Cerebellum (tissue), 5 donors: ENCODE measurements around a stretch of chr10.

DNA sequence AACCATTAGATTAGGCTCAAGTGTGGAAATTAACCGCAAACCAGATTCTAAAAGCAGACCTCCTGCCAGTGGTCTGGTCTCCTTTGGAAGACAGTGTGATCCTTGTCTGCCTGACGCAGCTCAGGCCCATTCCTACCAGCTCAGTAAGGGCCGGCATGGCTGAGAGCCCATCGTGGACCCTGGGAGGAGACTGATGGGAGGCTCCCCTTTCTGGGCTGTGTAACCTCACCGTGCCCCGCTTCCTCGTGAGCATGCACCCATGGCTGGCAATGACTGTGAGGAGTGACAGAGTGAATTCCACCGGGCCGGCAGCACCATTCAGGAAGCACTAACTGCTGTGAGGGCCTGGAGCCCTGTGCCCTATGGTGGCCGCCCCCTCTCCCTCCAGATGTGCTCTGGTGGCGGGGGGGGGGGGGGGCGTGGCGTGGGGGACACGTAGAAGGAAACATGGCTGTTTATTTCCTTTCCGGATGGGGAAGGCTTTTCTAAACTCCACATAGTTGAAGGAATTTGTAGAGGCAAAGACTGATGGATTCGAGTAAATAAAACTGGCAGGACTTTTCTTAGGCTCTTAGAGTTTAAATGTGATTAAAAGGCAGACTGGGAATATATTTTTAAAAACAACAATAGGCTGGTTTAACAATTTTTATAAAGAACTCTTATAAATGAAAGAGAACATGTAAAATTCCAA, 90.6 kb downstream of the INPP5A start:
- PRO-cap, 3 experiments = no peak in any of the 3 experiments
- RAMPAGE, long total RNA = no peak

DNA sequence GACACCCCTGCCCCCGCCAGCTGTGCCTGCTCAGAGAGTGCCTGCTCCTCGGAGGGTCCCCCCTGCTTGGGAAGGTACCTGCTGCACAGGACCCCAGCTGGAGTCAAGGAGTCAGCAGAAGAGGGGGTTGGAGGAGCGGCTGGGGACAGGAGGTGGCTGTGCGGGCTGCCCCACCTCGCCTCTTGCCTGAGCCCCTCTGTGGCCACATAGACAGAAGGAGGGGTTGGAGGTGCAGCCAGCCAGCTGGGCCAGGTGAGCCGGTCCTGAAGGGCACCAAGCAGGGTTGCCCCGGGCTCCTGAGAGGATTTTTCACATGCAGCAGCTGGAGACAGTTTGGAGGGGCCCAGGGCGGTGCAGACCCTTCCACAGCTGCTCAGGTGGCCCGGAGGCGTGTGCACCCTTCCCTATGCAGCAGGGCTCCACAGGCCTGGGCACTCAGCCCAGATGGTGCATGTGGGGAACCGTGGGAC, 118.9 kb downstream of the INPP5A start:
- PRO-cap, 3 experiments = no peak in any of the 3 experiments
- RAMPAGE, long total RNA = no peak

DNA sequence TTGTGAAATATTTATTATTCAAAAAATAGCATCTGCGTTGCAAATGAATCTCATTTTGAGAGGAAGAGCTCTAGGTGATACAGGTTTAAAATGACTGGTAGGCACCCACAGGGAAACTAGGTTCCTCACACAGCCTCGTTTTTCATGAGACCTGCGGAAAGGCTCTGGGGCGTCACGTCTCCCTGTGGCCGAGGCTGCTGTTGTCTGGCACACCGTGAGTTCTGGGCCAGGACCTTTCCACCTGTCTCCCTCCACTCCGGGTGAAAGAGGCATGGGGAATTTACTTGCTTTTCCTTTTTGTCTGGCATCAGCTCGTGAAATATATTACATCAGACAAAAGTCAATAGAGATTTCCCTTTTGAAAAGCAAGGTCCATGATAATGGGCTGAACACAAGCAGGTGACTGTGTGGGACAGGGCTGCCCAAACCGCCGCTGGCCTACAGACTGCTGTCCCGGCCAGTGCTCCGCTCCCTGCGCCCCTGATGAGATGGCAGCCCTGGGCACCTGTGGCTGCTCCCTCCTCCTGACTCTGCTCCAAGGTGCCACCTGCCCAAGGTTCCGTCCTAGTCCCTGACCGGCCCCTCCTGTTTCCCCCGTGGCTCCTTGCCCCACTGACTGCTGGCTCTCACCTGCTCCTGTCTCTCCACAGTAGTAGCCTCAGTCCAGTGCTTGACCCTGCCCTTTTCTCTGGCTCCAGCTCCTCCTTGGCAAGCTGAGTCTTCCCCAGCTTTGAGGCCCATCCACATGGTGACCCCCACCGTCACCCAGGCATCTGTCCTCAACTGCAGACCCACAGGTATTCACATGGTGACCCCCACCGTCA, 109.6 kb downstream of the NKX6-2 start:
- PRO-cap, 3 experiments = no peak in any of the 3 experiments
- RAMPAGE, long total RNA = no peak

- PRO-cap, 3 experiments = no peak in any of the 3 experiments
- RAMPAGE, long total RNA = no peak
Measured at GRCh38 chr10:132726671-132727212, 59.2 kb downstream of the NKX6-2 start.

DNA sequence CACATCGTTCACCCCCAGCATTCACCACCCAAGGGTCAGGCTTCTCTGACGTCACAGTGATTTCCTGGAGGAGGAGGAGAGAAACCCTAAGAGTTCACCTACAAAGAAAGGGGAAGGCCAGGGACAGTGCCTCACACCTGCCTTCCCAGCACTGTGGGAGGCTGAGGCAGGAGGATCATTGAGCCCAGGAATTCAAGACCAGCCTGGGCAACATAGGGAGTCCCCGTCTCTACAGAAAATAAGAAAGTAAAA, 45.2 kb downstream of the NKX6-2 start:
- PRO-cap, 3 experiments = no peak in any of the 3 experiments
- RAMPAGE, long total RNA = no peak

DNA sequence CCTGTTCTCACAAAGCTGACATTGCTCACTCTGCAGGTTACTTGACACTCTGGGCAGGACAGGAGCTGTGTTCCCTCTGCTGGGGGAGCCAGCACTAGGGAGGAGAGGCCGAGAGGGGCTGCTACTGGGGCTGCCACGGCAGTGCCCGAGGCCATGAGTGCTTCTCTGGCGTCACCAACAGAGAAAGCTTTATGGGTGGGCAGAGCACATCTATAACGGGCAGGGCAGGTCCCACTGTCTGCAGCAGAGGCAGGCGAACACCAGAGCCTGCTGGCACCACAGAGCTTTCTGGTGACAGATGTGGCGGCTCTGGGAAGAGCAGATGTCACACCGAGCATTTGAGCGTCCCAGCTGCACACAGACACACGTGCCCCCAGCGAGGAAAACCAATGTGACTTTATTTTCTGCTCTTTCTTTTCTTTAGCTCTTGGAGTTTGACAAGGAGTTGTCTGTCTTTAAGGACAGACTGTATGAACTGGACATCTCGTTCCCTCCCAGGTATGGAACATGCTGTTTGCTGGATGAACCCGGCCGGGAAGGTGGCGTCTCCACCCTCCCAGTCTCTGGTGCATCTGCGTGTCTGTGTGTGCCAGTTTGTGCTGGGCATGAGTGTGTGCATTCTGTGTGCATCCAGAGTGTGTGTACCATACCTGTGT, 20.5 kb downstream of the NKX6-2 start:
- PRO-cap, 3 experiments = no peak in any of the 3 experiments
- RAMPAGE, long total RNA = no peak

- PRO-cap, 3 experiments = peak in 1 of 3 experiments; most common plus-strand start chr10:132962478 (in 1)
- RAMPAGE, long total RNA = no peak
Measured at GRCh38 chr10:132961935-132962651, 19.7 kb upstream of the CFAP46 start.

GRCh38 chr10:133109731-133110667, 22.3 kb downstream of the ADGRA1 start:
- PRO-cap, 3 experiments = no peak in any of the 3 experiments
- RAMPAGE, long total RNA = no peak

GRCh38 chr10:133235234-133235842, 2.3 kb upstream of the VENTX start:
- PRO-cap, 3 experiments = no peak in any of the 3 experiments
- RAMPAGE, long total RNA = no peak

- PRO-cap, 3 experiments = no peak in any of the 3 experiments
- RAMPAGE, long total RNA = no peak
Measured at GRCh38 chr10:133251456-133252208, 14.0 kb downstream of the VENTX start.

DNA sequence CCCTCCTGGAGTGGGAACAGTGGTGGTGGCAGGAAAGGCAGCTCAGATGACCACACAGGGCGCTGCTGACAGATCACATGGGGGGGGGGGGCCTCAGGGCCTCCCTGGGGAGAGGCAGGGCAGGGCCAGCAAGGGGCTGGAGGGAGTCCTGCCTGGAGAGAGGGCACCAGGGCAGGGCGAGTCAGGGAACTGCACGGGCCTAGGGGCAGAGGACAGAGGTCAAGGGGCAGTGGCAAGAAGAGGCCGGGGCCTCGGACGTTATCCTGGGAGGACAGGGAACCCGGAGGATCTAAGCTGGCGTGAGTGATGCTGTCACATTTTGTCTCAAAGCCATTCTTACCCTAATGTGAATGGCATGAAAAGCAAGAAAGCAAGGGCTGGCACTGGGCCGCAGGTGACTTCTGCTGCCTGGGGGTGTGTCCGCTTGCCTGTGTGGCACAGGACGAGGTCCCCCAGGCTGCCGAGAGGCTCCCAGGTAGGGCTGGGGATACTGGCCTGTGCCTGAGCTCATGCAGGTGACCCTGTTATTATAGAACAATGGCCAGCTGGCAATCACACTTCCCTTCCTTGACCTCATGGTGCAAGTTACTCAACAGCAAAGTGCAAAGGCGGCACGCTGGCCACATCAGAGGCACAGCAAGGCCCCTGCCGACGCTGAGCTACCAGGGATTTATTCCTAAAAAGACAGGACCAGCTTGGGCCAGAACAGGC, 1.1 kb upstream of the ADAM8 start:
- PRO-cap, 3 experiments = no peak in any of the 3 experiments
- RAMPAGE, long total RNA = no peak

DNA sequence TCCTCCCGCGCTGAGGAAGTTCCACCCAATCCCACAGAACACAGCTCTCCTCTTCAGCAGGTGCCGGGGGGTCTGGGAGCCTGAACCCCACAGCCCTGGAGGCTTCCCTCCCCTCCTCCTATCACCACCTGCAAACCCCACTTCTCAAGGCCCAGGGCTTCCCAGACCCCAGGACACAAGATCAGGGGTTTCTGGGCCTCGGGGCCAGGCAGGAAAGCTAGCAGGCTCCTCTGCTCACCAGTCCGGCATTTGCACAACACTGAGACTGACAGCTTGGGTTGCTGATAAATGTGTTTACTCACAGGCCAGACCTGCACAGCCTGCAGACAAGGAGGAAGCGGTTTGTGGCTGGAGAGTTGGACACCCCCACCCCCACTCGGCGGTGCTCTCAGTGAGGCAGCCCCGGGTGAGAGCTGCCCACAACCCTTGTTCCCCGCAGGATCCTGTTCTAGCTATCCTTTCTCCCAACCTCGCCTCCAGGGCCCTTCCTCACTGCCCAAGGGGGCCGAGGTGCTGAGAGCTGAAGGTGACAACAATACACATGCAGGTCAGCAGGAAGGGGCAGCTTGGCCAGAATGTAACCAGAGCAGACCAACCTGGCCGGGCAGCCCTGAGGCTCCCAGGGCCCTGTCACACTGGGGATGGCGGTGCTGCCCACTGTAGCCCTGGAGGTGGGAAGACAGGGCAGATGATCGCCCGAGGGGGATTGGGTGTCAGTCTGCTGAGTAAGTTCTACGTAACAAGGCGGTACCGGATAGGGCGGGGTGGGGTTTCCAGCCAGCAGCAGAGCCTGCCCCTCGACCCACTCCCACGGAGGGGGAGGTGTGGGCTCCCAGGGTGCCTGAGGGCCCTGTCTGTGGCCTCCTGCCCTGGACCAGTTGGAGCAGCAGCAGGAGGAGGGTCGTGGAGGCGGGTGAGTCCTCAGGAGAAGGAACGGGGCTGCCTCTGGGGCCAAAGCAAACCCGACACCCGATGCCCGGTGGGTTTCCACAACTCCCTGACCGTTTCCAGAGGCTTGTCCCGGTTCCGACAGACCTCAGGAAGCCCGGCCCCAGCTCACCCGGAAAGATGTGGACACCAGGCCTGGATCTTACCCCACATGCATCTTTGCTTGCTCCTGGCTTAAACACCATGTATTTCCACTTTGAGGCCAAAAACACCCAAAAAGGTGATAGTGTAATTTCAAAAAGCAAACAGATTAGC, 2.1 kb upstream of the ADAM8 start:
- PRO-cap, 3 experiments = no peak in any of the 3 experiments
- RAMPAGE, long total RNA = no peak

DNA sequence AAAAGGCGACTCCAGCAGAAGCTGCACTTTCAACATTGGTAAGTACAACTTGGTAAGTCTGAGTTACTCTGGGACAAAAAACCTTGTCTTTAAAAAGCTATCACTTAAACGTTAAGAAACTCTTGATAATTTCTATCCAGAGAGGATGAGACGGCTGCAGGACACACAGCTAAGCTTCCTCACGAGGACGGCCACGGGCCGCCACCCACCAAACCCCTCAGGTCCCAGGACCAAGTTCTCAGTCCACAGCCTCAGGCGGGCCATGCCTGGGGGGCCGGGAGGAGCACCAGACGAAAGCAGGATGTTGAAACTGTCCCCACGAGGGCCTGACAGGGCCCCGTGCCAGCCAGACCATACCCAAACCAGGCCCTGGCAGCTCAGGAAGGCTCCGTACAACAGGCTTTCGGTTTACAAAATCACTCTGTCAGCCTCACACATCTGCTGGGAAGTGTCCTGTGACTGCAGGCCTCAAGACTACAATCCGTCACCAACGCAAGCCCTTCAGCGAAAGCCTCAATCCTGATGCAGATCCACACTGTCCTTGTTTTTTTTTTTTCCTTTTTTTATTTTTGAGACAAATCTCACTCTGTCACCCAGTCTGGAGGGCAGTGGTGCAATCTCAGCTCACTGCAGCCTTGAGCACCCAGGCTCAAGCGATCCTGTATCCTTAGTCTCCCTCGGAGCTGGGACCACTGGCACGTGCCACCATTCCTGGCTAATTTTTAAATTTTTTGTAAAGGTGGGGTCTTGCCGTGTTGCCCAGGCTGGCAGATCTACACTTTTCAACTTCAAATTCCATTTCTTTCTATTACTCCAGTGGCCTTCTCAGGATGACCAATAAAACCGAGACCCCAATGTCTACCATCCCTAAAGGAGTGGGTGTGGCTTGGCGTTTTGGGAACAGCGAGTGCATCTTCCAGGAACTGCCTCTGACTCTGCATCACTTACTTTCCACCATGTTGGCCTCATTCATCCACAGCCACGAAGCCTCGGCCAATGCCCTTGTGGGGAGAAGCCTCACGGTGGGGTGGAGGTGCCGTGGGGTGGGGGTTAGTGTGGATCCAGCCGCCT, 14.3 kb downstream of the TUBGCP2 start:
- PRO-cap, 3 experiments = no peak in any of the 3 experiments
- RAMPAGE, long total RNA = no peak

DNA sequence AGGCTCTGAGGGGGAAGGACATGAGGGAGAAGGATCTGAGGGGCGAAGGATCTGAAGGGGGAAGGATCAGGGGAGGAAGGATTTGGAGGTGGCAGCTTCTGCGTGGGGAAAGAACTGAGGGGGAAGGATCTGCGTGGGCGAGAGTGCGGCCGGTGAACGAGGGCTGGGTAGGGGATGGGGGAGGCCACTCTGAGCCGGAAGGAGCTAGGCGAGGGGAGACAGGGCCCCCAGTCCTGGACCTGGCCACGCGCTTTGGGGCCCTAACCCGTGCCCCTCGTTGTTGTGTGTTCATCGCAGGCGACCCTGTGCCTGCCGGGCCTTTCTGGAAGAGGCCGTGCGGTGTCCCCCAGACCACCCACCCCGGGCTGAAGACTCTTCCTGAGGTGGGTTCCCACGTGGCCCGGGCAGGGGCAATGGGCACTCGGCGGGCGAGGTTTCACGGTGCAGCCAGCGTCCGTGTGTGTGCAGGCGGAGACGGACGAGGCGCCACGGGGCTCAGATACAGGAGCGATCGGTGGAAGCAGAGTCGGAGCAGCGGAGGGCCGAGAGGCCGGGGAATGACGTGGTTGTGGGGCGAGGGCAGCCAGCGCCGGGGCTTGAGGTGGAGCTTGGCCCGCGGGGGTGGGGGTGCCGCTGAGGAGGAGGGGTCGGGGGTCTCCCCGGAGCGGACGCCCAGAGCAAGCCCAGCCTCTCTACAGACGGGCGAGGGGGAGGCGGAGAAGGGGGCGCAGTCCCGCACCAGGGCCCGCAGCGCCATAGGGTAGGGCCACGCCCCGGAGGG, 1.9 kb downstream of the CALY start:
- PRO-cap, 3 experiments = no peak in any of the 3 experiments
- RAMPAGE, long total RNA = no peak

- PRO-cap, 3 experiments = no peak in any of the 3 experiments
- RAMPAGE, long total RNA = no peak
Measured at GRCh38 chr10:133413491-133414101, 10.8 kb downstream of the SPRN start.